Myometrial cell (primary cell): Measurements from ENCODE around the genes BMAL1, FAR1 and SPON1.

GRCh38 chr11:12388151-12388698, 10.9 kb downstream of the PARVA start:
- RAMPAGE, long total RNA: no peak

DNA sequence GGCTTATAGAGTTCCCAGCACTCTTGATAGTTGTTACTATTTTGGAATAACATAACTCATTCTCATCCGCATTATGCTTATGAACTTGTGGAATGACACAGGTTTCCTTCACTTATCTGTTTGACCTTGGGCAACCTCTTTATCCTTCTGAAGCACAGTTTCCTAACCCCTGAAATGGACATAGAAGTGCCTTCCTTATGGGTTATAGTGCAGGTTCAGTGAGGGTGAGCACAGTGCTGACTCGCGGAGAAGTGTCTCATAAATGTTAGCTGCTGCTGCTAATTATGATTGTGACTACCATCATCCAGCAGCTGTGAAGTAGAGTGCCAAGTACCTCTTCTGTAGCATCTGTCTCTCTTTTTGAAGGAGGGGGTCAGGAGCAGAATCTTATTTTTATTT, 15.1 kb downstream of the TEAD1 start:
- RAMPAGE, long total RNA: no peak

- RAMPAGE, long total RNA: no peak
These were observed 100.0 kb downstream of the TEAD1 start for GRCh38 chr11:12773876-12774881.

DNA sequence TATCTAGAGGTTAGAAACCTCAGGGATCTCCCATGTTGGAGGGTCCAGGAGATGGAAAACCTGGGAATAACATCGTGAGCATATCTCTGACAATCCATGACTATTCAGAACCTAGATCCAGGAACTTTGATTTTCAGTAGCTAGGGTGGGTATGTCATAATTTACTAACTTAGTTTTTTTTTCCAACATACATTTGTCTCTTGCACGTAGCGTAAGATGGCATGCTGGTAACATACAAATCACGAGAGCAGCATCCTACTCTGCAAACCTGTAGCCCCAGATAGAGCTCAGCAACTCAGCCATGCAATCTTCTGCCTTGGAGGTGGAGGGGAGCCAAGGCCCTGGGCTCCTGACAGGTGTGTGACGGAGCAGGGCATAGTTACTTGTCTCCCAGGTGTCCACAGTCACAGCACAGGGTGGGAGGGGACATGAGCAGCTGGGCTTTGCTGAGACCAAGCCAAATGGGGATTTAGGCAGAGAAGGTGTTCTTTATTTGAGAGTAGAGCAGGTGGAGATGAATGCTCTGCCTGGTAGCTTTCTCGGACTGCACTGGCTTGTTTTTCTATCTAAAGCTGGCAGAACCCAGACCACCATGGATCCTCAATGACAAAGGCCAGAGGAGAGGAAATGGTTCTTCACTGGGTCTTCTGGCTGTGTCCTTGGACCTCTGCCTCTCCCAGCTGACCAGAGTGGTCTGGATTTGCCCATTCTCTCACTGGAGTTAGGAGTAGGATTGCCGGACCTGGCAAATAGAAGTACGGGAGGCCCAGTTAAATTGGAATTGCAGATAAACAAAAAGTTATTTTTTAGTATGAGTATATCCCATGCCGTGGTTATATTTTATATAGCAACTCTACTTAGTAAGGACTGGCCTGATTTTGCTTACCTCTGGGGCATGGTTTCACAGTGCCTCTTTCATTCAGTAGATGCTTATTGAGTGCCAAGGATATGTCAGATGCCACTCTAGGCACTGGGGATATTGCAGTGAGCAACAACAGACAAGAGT, 111.8 kb downstream of the TEAD1 start:
- RAMPAGE, long total RNA: no peak

GRCh38 chr11:12800626-12801320, 126.6 kb downstream of the TEAD1 start:
- RAMPAGE, long total RNA: no peak

GRCh38 chr11:12842216-12842808, 166.8 kb upstream of the RASSF10 start:
- RAMPAGE, long total RNA: no peak

DNA sequence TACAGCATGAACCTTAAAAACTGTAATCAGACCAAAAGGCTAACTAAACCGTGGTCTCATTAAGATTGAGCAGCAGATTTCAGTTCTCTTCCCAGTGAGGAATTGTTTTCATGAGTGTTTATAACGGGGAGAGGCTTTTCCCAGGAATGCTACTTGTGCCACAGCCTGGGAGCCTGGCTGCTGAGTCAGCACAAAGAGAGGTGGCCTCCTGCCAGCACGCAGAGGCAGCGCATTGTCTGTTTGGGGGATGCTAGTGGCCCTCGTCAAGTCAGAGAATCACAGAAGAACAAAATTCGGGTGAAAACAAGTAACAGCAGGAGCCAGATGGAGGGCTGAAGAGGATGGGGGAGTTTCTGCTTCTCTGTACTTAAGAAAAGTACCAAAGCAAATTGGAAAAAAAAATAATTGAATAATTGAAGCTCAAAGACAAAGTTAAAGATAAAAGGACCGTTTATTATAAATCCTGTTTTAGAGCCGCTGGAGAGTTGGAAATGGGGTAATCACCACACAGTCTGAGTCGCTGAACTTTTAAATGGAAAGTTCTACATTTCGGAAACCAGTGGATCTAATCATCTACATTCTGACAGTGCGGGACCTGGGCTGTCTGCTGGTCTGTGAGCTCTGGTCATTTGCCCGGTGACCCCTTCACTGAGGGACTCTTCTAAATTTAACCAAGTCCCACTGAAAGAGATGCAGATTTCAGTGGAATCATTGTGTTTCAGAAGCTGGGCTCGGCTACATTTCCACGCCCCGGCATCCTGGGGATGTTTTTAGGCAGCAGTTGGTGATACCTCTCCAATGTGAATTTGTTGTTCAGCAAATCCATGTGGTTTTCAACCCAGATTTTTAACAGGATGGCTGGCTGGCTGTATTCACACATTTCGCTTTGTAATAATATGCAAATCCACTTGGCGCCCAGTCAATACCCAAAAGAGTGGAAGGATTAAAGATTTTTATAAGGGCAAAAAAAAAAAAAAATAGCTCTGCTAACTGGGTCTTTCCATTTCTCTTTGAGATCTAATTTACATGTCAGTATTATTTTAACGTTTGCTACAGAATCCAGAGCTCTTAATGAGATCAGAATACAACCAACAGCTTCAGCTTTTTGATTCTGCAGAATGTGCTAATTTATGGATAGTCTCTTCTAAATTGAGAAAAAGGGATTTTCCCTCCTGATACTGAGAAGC, 145.6 kb upstream of the RASSF10 start:
- RAMPAGE, long total RNA: no peak

- RAMPAGE, long total RNA: no peak
These were observed 130.8 kb upstream of the RASSF10 start for GRCh38 chr11:12878309-12878726.

DNA sequence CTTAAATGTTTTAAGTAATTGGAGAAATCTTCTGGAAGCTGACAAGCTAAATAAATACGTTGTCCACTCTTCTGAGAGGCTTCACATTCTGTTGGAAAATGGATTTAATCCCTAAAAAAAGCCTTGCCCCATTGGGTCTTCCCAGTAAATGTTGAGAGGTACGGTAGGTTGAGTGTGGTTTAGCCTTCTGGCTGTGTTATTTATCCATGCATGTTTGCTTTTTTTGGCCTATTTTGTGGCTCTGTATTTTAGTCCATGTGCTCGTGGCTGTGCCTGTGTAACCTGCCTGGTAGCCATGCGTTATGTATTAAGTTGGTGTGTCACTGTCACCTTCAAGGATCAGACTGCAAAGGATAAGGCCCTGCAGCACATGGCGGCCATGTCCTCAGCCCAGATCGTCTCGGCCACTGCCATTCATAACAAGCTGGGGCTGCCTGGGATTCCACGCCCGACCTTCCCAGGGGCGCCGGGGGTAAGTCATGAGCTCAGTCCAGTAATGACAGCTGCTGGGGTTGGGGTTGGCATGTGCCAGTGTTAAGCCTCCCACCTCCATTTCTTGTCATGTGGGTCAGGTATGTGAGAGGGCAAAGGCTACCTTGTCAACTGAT, 129.6 kb upstream of the RASSF10 start:
- RAMPAGE, long total RNA: no peak

GRCh38 chr11:12882707-12883333, 126.3 kb upstream of the RASSF10 start:
- RAMPAGE, long total RNA: no peak

GRCh38 chr11:12989373-12989964, 19.6 kb upstream of the RASSF10 start:
- RAMPAGE, long total RNA: no peak

DNA sequence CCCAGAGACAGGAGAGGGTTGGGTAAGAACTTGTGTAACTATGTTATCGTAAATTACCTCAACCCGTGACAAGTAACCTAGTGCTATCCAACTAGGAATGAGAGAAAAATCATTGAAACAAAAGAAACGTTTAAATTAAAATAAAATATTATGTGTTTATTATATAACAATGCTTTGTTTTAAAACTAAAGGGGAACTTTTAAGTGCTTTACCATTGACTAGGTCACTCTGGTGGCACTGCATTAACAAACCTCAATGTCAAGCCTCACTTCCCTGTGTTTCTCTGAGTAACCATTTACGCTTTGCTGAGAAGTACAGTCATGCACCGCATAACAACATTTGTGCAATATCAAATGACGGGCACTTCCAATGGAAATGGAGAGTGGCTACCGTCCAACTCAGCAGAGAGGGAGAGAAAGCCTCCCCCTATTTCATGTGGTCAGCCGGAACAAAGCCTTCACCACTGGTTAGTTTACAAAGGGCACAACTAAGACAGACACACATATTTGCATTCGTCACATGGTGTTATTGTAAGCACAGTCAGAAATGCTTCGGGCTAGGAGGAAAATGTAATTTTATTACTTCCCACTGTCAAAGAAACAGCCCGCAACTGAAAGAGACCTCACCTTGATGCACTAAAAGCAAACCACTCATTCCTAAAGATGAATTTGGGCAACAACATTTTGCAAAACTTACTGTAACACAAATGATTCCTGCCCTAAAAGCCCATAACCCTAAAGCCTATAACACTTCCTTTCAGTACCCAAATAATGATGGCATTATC, 117.3 kb downstream of the RASSF10 start:
- RAMPAGE, long total RNA: no peak

GRCh38 chr11:13277571-13278414, at the start of gene BMAL1:
Gene BMAL1, plus strand, starts transcription at chr11:13277790.
- RAMPAGE, long total RNA: no peak

DNA sequence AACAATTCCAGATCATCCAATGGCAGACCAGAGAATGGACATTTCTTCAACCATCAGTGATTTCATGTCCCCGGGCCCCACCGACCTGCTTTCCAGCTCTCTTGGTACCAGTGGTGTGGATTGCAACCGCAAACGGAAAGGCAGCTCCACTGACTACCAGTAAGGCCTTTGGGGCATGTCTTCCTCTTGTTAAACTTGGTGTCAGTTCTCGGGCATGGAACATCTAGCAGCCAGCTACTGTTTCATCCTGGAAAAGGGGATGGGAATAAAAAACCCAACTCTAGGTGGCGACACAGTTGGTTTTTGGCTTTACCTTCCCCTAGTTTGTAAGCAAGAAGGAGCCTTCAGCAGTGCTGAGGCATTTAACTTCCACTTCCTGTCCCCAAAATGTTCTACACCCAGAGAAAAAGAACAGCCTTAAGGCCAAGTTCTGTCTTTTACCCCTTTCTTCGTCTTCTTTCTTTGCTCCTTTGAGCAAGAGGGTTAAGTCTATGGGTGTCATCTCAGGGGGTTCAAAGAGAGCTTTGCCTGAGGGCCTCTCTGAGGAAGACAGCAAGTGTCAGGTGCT, 76.8 kb downstream of the BMAL1 start:
- RAMPAGE, long total RNA: no peak

DNA sequence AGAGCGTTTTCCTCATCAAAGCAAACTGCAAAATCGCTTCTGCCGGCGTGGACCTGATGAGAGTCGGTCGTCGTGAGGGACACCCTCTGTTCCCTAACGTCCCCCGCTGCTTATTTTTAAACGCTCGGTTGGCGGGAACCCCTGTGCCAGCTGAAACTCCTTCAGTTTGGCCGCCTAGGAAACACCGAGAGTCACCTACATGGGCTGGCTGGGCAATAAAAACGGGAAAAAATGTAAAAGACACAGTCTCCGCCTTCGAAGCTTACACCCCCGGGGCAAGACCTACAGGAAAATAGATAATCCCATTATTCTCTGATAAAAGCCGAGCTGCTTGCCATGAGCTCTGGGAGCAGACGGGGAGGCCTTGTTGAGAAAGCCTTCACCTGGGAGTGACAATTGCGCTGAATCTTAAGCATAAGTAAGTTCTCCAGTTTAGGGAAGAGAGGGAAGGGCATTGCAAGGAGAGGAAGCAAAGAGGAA, 628 bp upstream of the BTBD10 start:
- RAMPAGE, long total RNA: no peak

DNA sequence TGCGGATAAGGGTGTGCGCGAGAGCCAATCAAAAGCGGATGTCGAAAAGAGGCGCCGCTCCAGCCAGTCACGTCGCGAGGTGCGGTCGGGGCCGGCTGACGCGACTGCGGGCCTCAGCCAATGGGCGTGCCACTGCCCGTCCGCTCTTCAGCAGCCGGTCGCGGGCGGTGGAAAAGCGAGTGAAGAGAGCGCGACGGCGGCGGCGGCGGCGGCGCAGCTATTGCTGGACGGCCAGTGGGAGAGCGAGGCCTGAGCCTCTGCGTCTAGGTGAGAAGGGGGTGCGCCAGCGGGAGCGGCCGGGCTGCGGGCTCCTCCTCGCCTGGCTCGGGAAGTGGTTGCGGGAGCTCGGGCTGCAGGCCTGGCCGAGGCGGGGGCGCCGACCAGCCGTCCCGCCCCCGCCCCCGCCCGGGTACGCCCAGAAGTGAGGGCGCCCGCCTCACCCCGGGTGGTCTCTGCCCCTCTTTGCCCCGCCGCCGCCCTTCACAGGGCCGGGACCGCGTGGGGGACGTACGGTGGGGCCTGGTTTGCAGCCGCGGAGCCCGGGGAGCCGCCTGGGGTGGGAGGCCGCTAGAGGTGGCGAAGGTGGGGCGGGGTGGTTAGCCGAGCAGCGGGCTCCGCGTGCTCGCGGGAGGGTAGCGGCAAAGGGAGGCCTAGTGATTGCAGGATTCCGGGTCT, at the start of gene FAR1:
TSS of gene FAR1 (plus strand) at position 129 of the 675 bp plus-strand sequence.
- RAMPAGE, long total RNA: start-site peak on the plus strand centred at position 157 of the sequence, 52 bp wide, 107 and 186 reads in 2 replicates

DNA sequence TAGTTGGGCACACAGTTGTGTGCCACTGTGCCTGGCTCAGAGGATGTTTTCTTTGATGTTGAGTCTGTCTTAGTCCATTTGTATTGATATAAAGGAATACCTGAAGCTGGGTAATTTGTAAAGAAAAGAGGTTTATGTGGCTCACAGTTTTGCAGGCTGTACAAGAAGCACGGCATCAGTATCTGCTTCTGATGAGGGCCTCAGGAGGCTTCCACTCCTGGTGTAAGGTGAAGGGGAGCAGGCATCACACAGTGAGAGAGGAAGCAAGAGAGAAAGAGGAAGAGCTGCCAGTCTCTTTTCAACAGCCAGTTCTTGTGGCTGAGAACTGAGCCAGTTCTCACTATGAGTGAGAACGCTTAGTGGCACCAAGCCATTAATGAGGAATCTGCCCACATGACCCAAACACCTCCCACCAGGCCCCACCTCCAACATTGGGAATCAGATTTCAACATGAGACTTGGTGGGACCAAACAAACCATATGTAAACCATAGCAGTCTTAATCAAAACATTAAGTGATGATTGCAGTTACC, 12.0 kb downstream of the FAR1 start:
- RAMPAGE, long total RNA: no peak

GRCh38 chr11:13962126-13962963, at the start of gene SPON1:
Gene SPON1, plus strand, starts transcription at chr11:13962723.
- RAMPAGE, long total RNA: no peak

- RAMPAGE, long total RNA: no peak
These were observed 30.9 kb downstream of the SPON1 start for GRCh38 chr11:13993372-13993826.

- RAMPAGE, long total RNA: no peak
These were observed 115.7 kb downstream of the PDE3B start for GRCh38 chr11:14759430-14759633.